Left colon (tissue), 1 donor: ENCODE measurements around a stretch of chr17.

- PRO-cap, result no peak
Observed at GRCh38 chr17:64393528-64393886, 2.8 kb upstream of the PECAM1 start.

- PRO-cap, result no peak
Observed at GRCh38 chr17:64398253-64398683, 7.6 kb upstream of the PECAM1 start.

- PRO-cap, result no peak
Observed at GRCh38 chr17:64418495-64419009, 27.9 kb upstream of the PECAM1 start.

DNA sequence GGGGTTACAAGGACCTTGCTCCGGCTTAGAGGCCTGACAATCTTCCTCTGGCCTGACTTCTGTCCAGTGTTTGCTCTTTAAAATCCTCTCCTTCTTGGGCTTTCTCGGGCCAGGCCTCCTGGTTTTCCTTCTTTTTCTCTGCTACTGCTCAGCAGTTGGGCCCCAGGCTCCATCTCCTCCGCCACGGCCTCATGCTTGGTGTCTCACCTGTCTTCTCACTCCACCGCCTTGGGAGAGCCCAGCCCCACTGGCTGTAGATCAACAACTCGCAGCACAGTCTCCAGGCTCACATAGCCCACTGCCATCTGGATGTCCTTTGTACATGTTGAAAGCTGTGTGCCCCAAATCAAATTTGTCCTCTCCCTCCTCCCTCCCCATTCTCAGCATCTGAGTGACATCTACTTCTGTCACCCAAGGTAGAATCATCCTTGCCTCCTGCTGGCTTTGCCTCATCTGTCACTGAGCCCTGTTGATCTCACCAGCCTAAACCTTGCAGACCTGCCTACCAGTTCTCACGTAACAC is 103.1 kb upstream of the SMURF2 start:
- PRO-cap, result no peak

DNA sequence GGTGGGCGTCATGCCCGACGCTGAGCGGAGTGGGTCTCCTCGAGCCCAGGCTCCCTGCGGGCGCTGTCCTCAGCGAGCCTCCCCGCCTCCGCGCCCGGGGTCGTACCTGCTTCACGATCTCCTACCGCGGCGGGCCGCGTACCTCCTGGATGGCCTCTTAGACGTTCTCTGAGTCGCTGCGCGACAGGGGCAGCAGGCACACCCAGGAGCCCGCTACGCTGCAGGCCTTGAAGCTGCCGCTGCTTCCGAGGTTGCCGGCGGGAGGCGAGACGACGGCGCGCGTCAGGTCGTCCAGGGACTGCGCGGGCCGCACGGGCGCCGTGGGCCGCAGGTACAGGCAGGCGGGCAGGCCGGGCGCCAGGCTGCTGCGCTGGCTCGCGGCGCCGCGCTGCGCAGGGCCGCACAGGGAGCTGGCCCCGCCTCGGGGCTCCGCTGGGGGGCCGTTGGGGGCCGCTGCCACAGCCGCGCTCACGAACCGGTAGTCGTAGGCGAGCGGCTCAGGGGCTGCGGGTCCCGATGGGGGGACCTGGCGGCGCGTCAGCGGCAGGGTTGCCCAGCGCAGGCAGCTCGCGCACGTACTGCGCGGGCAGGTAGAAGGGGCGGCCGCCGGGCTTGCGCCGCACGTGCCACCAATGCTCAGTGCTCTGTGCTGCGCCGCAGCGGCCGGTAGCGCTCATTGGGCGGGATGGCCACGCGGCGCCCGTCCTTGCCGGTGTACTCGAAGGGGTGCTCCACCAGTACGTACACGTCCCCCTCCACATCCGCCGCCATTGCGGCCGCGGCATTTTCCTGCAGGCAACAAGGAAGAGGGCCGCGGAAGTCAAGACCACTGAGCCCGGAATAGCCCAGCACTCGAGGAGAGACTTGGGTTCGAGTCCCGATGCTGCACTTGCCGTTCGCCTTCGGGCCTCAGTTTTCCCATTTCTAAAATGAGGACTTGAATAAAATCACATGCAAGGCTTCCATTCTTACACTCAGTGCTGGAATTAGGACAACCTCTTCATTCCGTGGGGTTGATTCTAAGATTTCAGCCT is 116.5 kb upstream of the SMURF2 start:
- PRO-cap, result bidirectional peak, plus-strand start at position 741 of the sequence, minus-strand start at position 634 of the sequence

GRCh38 chr17:64779325-64780029 is 117.4 kb upstream of the SMURF2 start:
- PRO-cap, result no peak

- PRO-cap, result no peak
Observed at GRCh38 chr17:65013363-65014155, 43.0 kb downstream of the GNA13 start.

- PRO-cap, result unidirectional peak, plus-strand start at chr17:65072025; bidirectional peak, plus-strand start at chr17:65072053, minus-strand start at chr17:65072075
Observed at GRCh38 chr17:65071795-65072155, 15.2 kb upstream of the GNA13 start.

- PRO-cap, result no peak
Observed at GRCh38 chr17:65531186-65532013, 30.0 kb downstream of the AXIN2 start.

DNA sequence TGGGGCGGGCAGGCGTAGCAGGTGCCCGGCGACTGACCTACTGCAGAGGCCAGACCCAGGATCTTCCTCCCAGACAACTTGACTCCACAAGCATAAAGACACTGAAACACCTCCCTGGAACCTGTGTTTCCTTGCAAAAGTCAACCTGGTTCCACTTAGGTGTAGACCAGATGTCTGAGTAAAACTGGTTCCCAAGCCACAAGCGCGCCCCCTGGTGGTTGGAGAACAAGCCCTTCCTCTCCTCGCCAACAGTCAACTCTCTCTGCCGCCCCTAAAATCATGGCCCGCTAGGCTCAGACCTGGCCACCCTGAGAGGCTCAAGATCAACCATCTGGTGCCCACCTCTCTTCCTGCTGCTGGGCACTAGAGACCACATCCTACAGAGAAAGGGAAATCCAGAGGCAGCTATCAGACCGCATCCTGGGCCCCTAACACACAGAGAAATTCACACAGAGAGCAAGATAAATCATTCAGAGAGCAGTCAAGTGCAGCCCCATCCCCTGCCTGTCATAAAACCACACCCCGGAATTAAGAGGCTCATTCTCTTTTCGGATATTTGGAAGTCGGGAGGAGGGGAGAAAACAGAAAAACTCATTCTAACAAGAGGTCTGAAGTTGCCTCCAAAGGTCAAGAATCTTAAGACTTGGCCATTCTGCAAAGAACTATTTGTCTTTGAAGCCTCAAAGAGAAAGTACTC is 4.9 kb downstream of the AXIN2 start:
- PRO-cap, result bidirectional peak, plus-strand start at position 233 of the sequence, minus-strand start at position 80 of the sequence; bidirectional peak, plus-strand start at position 561 of the sequence, minus-strand start at position 437 of the sequence

- PRO-cap, result no peak
Observed at GRCh38 chr17:66171758-66172236, 20.1 kb downstream of the CEP112 start.

- PRO-cap, result no peak
Observed at GRCh38 chr17:66386812-66387438, 84.5 kb downstream of the PRKCA start.

DNA sequence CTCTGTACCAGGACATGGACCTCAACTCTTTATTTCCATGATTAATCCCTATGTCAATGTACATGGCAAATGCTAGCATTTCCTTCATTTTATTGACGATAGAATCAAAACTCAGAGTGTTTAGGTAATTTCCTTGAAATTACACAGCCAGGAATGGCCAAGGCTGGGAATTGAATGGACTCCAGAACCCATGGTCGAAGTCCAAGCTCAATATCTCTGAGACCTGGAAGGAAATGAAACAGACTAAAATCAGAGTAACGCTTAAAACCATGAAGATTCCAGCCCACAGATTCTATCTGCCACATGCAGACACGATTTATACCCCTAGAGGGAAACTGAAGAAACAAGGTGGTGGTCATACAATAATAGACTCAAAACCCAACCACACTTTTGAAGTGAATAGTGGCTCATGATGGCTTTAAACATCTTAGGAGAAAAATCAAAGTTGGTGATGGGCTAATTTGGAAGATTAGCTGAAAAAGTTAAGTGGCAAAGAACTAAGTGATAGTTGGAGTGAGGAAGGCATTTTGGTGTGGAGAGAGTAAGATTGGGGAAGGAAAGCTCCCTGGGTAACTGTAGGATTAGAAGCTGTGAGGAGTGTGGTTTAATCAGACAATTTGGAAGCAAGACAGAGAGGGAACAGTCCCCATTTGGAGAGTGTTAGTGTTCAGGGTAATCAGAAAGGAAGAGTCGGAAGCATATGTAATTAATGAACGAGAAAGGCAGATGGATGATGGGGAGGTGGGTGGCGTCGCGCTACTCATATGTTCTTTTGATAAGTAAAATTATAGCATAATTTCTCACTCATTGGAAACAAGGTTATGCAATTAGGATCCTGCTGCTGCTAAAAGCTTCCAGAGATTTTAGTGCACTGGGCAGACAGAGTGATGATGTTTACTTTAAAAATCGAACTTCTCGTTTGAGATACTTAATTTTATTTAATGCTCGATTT is 95.9 kb downstream of the PRKCA start:
- PRO-cap, result no peak

- PRO-cap, result no peak
Observed at GRCh38 chr17:66400955-66401859, 98.8 kb downstream of the PRKCA start.

DNA sequence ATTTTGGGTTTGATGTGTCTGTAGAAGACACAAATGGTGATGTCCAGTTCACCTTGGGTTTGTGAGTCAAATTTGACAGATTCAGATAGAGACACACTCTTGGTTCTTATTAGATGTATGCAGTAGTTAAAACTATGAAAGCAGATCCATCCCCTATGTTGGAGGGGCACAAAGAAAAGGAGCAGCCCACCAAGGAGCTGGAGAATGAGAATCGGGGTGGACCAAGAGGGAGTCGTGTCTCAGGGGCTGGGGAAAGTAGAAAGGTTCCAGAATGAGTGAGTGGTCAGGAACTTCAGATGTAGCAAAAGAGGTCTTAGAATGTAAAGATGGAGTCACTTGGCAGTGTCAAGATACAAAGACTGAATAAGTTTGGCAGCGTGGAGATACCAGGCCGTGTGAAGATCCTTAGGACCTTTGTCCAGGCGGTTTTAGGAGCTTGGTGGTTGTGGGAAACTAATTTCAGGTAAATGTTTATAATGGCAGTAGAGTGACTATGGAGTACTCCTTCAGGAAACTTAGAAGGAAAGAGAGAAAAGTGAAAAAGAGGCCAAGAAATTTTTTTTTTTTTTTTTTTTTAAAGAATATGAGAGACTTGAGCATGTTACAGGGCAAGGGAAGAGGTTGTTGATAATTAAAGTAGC is 99.6 kb downstream of the PRKCA start:
- PRO-cap, result no peak

DNA sequence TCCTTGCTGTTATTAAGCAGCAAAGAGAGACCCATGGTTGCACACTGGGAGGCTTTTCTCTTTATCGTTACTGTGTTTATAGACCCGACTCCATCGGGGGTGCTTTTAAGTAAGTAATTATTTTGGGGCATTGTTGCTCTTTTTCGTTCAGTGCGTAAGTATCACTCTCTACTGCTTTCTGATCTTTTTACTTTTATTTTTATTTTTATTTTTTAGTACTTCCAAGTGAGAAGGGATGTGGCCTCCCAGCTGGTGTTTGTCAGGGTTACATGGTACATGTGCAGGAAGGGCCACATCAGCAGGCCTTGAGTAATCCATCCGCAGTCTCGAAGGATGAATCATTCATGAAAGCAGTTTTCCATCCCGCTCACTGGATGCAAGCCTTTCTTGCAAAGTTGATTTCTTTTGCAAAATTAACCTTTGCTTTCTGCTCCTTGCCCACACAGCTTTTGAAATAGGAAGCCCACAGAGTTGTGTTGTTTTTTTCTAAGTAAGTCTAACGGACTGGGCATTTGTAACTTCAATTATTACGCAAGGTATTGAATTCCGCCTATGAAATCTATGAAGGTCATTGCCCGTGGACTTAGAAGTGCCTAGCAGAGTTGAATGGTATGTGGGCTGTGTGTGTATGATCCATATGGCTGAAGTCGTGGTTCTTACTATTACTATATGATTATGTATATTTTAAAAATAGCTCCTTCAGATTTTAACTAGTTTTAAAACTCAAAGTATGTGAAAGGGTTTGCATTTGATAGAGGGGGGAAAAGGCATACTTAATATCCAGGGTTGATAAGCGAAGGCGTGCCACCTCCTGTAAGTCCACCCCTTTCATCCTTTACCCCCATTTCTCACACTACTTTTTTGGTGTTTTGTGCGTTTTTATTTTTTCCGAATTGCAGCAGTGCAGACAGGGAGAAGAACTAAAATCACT is 157.5 kb downstream of the PRKCA start:
- PRO-cap, result no peak

GRCh38 chr17:66507534-66507893 is 205.1 kb downstream of the PRKCA start:
- PRO-cap, result no peak

GRCh38 chr17:66958008-66958671 is 6.4 kb upstream of the CACNG4 start:
- PRO-cap, result no peak

DNA sequence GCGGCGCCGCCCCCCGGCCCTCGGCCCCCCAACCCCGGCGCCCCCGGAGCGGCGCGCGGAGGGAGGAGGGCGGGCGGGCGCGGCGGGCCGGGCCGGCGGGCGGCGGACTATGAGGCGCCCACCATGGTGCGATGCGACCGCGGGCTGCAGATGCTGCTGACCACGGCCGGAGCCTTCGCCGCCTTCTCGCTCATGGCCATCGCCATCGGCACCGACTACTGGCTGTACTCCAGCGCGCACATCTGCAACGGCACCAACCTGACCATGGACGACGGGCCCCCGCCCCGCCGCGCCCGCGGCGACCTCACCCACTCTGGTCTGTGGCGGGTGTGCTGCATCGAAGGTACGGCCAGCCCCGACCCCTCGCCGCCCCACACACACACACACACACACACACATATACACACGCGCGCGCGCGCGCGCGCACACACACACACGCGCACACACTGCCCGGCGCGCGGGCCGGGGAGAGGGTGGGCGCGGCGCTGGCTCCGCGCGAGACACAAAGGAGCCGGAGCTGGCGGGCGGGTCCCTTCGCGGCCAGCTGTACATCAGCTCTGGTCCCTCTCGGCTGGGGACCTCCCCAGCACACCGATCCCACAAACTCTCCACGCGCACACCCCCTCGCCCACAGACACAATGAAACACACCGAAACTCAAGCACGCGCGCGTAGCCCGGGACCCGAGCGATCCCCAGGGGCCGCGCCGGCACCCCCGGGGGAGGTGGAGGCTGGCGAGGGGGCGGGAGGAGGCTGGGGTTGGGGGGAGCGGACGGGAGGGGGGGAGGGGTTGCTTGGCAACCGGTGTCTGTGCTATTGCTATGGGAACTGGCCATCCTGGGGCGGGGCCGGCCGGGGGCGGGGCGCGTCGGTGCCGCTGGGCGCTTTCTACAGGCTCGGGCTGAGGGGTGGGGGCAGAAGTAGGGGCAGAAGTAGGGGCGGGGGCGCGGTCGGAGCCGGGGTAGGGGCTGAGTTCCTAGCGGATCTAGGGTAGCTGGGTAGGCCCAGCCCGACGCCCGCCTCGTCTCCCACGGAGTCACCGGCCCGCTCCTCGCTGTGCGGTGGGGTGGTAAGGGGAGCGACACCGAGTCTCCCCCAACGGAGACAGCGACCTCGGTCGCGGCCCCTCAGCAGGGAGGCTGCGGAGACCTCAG is 658 bp downstream of the CACNG4 start:
- PRO-cap, result no peak

DNA sequence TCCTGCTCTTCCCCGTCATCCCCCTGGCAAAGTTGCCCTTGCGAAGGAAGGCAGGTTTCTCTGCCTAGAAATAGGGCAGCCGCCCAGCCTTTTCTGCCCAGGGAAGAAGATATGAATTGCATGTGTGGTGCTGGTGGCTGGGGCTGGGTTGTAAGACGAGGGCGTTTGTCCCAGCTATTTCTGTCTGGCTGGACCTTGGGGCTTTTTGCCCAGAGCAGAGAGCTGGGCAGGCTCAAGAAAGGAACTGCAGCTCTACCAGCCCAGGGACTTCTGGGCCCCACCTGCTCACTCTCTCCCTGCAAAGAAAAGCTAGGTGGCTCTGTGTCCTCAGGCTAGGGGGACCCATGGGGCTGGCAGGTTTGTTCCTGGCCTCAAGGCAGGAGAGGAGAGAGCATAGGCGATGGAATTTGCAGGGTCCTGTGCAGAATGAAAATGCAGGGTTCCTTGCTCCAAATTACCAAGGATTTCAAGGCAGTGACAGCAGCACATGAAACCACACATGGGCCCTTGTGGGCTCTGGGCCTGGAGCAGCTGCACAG is 638 bp downstream of the CACNG1 start:
- PRO-cap, result no peak